ENCODE data around the genes ACTL8 and TAS1R2.

DNA sequence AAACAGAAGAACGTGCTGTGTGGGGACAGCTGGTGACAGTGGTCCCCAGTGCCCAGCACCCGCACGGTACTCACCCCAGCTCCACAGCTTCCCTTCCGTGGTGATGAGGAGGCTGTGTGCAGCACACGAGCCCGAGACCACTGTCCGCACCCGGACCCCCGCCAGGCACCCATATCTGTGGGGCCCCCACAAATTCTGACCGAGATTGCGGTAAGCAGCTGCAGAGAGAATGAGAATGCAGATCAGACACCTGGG lies 14.1 kb downstream of the RCC2 start:
- PRO-cap, result no peak

- PRO-cap, result no peak
Observed at GRCh38 chr1:17443137-17443813, 3.8 kb upstream of the RCC2 start.

DNA sequence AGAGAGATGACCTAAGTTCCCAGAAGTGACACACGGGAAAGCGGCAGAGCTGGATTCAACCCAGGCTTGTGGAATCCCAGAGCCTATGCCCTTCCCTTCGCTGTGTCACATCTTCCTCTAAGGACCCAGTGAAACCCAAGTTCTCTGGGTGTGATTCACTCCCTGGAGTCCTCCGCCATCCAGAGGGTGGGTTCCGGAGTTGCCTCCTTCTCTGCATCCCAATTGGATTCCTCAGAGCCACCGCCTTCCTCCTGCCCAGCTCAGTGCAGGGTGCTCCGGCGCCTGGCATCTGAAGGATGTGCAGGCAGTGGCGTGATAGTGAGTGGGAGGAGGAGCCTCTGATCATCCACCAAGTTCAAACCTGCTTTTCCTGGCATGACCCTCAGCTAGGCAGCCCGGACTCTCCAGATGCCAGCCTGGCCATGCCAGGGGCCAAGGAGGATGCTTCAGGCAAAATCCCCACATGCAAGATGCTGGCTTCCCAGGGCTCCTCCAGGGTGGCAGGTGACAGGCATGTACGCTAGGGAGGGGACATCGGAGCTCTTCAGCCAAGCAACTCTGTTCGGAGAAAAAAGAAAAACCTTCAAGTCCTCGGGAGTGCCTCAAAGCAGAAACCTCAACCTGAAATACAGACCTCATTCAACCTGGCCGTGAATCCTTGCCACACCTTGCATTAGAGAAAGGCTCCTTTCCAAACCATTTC lies 20.9 kb upstream of the RCC2 start:
- PRO-cap, result no peak

GRCh38 chr1:17561196-17562034 lies 21.9 kb downstream of the ARHGEF10L start:
- PRO-cap, result no peak

DNA sequence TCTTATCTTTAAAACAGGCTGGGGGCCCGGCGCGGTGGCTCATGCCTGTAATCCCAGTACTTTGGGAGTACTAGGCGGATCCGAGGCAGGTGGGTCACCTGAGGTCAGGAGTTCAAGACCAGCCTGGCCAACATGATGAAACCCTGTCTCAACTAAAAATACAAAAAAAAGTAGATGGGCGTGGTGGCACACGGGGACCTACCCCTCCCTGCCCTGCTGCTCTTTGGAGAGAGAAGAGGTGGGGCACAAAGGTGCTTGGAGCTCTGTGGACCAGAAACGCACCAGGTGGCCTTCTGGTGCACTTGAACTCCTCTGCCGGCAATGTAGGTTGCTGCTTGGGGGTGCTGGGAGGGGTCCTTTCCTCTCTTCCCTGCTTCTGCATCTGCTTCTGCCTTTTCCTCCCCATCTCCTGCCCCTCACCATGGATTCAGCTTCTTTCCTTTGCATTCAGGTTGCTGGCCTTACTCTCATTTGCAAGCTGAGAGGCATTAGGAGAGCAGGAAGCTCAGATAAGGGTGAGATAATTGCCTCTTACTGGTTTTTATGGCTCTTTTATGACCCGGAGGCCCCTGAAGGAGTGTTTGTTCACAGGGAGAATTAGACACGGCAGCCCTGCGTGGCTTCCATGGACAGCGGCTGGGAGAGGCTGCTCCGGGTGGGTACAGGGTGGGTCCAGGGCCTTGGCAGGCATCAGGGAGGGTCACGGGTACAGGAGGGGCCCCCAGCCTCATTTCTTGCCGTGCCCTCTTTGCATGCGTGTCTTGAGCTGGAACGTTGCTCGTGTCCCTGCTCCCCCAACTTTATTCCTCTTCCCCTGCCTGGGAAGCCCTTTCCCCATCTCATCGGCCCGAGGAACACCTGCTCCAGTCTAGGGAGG lies 57.5 kb downstream of the ARHGEF10L start:
- PRO-cap, result no peak

GRCh38 chr1:17654326-17655074 lies 100.6 kb upstream of the ACTL8 start:
- PRO-cap, result no peak

DNA sequence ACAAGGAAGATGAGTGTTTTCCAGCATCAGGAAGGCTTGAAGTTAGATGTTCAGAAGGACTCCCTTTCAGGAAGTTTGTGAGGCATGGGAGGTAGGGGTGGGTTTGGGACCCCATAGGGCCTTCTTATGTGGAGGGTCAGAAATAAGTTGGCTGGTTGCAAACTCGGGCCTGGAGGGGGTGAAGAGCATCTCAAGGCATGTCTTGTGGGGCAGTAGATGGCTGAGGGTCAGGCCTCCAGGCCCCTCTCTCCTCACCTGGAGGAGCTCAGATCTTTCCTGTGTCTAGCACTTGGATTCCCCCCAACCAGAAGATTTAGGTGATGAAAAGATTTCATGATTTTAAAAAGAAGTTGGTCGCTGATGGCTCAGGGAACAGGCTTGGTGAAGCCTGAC lies 82.4 kb upstream of the ACTL8 start:
- PRO-cap, result no peak

- PRO-cap, result no peak
Observed at GRCh38 chr1:17755140-17755522, at the start of gene ACTL8. TSS of gene ACTL8 (plus strand) at chr1:17755333.

DNA sequence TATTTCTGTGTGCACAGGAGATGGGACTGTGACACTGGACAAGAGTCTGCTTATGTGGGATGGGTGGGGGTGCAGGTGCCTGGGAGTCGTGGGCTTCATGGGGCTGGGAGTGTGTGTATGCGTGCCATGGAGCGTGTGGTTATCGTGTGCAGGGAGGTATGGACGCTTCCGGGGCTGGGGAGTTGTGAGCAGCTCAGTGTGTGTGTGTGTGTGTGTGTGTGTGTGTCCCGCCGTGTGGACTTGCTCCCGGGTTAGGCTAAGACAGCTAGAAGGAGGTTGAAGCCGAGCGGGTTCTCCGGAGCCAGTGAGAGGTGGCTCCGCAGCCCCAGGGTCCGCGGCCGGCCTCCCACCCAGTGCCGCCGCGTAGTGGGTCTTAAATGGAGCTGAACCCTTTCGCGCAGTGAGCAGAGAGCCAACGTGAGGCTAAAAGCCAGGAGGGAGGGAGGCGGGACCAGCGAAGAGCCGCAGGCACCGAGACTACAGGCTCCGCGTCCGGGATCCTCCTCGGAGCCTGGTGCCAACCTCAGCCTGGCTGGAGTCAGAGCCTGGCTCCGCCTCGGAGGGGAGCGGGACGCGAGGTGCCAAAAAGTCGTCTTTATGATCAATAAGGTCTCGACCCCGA lies 1.3 kb downstream of the IGSF21 start:
- PRO-cap, result no peak

DNA sequence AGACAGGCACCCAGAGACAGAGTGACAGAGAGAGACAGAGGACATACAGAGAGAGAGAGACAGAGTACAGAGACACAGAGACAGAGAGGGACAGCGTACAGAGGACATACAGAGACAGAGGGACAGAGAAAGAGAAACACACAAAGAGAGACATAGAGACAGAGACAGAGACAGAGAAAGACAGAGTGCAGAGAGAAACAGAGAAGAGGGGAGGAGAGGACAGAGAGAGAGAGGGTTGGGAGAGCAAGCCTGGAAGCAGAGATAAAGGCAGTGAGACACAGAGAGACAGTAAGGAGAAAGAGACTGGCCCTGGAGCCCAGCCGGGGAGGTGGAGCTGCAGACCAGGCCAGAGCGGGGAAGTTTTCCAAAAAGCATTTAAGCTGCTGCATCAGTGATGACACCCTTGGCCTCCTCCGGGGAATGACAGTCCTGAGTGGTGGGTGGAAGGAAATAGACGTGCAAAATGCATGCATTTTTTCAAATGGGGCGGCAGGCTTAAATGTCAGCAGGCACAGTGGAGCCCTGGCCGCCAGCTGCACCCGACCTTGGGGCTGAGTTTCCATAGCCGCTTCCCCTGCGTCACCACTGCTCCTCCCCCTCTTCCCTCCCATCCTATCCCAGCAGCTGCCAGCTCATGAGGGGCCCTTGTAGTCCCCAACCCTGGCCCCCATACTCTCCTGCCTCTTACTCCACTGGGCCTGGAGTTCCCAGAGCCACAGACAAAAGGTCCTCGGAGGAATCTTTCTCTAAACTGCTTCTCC lies 95.4 kb upstream of the KLHDC7A start:
- PRO-cap, result no peak

DNA sequence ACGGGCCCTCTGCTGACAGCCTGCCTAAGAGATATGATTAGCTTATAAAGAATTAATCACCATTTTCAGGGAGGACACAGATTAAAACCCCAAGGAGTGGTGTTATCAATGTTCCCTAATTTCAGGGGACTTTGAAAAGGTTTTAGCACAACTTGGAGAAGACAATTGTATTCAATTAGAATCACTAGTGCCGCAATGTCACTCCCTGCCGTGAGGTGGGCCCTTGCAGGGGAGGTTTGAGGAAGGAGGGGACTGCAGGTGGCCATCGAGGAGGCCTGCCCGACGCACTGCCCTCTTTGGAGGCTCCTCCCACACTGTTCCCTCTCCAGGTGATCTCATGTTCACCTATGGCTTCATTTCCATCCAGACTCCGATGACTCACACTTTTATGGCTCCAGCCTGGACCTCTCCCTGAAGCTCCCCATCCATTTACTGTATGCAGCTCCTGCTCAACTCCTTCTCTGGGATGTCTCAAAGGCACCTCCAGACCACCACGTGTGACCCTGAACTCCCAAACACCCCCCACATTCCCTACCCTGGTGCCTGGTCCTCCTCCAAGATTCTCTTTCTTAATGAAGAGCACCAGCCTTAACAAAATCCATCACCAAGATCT lies 66.9 kb upstream of the KLHDC7A start:
- PRO-cap, result no peak

GRCh38 chr1:18481240-18481417 lies 399 bp downstream of the KLHDC7A start:
- PRO-cap, result no peak

DNA sequence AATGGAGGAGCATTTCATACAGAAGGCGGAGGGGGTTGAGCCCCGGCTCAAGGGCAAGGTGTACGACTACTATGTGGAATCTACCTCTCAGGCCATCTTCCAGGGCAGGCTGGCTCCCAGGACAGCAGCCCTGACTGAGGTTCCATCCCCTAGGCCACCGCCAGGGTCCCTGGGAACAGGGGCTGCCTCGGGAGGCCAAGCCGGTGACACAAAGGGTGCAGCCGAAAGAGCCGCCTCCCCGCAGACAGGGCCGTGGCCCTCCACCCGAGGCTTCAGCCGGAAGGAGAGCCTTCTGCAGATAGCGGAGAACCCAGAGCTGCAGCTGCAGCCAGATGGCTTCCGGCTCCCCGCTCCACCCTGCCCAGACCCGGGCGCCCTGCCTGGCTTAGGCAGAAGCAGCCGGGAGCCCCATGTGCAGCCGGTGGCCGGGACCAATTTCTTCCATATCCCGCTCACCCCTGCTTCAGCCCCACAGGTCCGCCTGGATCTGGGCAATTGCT lies 1.1 kb downstream of the KLHDC7A start:
- PRO-cap, result no peak

- PRO-cap, result no peak
Observed at GRCh38 chr1:18733557-18733941, 102.9 kb downstream of the PAX7 start.

GRCh38 chr1:18859491-18859905 lies at the start of gene TAS1R2:
TSS of gene TAS1R2 (minus strand) at chr1:18859660.
- PRO-cap, result no peak

GRCh38 chr1:18871164-18871597 lies 11.7 kb upstream of the TAS1R2 start:
- PRO-cap, result no peak

DNA sequence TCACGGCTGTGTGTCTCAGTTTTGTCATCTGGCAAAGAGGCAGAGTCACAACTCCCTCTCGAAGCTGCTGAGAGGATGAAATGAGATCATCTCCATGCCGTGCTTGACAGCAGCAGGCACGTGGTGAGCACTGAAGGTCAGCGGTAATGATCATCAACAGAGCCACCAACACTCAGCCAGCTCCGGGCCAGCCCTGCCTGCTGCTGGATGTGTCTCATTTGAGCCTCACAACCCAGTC lies 19.8 kb downstream of the ALDH4A1 start:
- PRO-cap, result no peak

- PRO-cap, result no peak
Observed at GRCh38 chr1:18906739-18907818, 4.7 kb upstream of the ALDH4A1 start.

- PRO-cap, result no peak
Observed at GRCh38 chr1:18923533-18924711, 21.6 kb upstream of the ALDH4A1 start.

DNA sequence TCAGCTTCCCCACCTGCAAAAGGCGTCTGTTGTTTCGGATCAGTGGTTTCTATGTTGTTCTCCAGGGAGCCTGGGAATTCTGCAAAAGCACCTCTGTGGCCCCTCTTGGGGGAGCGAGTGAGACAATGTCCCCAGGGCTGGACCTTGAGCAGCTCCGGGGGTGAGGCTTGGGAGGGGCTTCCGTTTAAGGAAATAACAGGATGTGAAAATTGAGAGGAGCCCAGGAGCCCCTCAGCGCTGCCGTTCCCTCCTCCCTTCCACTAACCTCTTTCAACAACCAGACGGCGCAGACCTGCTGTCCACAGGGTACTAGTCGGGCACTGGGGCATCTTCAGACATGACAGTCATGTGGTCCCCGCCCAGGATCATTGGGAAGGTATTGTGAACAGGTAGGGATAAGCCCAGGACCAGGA lies 98.6 kb upstream of the IFFO2 start:
- PRO-cap, result no peak